Stomach (tissue), 7 donors: ENCODE data around the gene GYPA.

GRCh38 chr4:142559853-142560387 lies 286.2 kb downstream of the INPP4B start:
- PRO-cap: no peak
- RAMPAGE, long total RNA, 5 experiments: no peak in any of the 5 experiments
- RRBS: no CpG with 5 or more reads among the region's 5 CpGs

DNA sequence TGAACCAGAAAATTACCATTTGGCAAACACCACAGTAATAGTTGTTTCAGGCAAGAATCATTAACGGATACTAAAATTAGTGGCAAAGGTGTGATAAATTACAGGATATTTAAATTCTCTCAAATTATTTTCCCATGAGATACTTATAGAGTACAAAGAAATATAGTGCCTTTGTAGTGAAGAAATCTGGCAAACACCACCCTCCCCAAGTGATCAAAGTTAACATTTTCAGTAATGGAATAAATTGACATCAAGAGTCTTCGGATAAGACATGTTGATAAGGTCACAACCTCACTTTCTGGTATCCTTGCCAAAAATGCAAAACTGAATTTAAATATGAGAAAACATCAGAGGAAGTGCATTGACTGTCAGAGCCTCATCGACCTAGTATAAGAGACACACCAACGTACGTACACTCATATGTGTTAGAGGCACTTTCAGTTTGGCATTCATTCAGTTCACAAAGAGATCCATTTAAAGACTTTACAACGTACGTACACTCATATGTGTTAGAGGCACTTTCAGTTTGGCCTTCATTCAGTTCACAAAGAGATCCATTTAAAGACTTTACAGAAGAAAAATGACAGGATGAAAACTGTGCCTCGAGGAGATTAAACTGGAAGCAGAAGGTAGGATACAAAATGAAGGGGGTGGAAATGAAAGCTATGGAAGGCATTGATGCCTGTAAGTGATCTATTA lies 280.4 kb downstream of the INPP4B start:
- PRO-cap: no peak
- RAMPAGE, long total RNA, 5 experiments: no peak in any of the 5 experiments
- RRBS: no CpG with 5 or more reads among the region's 8 CpGs

- PRO-cap: no peak
- RAMPAGE, long total RNA, 5 experiments: no peak in any of the 5 experiments
- RRBS: no CpG with 5 or more reads among the region's 1 CpG
These were observed 115.8 kb upstream of the INPP4B start for GRCh38 chr4:142961841-142962313.

- PRO-cap: unidirectional peak, plus-strand start at chr4:143286333
- RAMPAGE, long total RNA, 5 experiments: no peak in any of the 5 experiments
- RRBS: no CpG with 5 or more reads among the region's 1 CpG
These were observed 50.6 kb upstream of the GAB1 start for GRCh38 chr4:143286075-143286392.

DNA sequence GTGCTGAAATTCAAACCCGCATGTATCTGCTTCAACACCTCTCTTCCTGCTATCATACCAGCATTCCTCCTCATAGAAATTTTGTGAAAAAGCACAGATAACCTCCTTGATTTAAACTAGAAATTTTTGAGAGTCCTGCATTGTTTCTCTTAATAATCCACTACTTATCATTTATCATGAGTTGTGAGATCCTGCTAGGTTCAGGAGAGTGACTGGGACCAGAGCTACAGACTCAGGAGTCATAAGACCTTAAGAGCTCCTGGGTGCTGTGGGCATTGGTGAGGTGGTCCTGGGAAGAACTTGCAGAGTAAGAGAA lies 26.4 kb downstream of the GAB1 start:
- PRO-cap: no peak
- RAMPAGE, long total RNA, 5 experiments: no peak in any of the 5 experiments
- RRBS: no CpG with 5 or more reads among the region's 1 CpG

GRCh38 chr4:143372192-143373073 lies 35.8 kb downstream of the GAB1 start:
- PRO-cap: no peak
- RAMPAGE, long total RNA, 5 experiments: start-site peak on the plus strand in 1 of 5 experiments, at chr4:143372504-143372625 at its widest, 6 reads per replicate
- RRBS: no CpG with 5 or more reads among the region's 2 CpGs

- PRO-cap: no peak
- RAMPAGE, long total RNA, 5 experiments: no peak in any of the 5 experiments
- RRBS: no CpG with 5 or more reads among the region's 5 CpGs
These were observed 67.9 kb downstream of the GAB1 start for GRCh38 chr4:143404353-143405187.

DNA sequence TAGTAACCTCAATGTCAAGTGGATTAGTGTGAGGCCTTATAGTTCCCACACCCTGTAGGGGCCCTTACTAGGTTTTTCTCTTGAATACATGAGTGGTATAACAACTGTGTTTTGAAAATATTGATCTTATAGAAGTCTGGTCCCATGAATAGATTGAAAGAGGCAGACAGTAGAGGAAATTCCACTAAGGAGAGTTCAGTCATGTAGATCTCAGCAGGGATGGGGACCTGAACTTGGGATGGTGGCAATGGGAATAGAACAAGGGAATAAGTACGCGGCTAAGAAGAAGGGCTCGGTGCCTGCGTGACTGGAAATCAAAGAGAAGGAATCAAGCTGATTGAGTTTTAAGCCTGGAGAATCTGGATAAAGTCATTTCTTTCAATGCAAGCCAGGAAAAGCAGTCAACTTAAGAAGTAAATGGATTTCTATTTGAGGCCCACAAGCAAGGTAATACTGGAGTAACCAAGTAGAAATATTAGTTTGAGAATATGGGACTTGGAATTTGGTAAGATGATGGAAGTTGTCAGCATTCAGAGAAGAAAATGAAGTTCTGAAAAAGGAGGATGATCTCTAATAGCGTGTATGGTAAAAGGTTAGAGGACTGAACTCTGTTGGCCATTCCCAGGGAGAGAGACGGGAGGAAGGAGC lies 77.1 kb upstream of the SMARCA5 start:
- PRO-cap: no peak
- RAMPAGE, long total RNA, 5 experiments: start-site peak on the plus strand in 1 of 5 experiments, centred at position 350 of the sequence, 11 reads per replicate
- RRBS: no CpG with 5 or more reads among the region's 6 CpGs

GRCh38 chr4:143557680-143557879 lies 44.1 kb downstream of the SMARCA5 start:
- PRO-cap: no peak
- RAMPAGE, long total RNA, 5 experiments: no peak in any of the 5 experiments

DNA sequence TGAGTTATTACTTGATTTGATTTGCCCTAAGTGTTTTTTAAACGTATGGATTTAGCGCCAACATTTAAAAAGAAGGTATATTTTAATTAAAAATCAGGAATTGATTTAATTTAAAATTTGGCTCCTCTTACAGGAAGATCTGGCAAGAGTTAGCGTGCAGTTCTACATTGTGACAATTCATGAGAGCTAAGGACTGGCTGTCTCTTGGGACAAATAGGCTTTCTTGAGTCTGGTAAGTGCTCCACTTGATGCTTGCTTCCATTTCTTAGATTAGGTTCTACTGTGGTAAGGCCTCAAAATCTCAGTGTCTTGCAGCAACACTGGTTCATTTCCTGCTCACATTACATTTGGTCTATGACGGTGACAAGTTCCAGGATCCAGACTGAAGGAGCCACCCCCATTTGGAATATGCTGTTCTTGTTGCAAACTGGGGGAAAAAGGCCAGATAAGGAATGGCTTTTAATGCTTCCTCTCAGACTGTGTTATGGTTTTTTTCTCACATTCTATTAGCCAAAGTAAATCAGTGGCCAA lies 7.1 kb upstream of the GYPE start:
- PRO-cap: no peak
- RAMPAGE, long total RNA, 5 experiments: no peak in any of the 5 experiments
- RRBS: no CpG with 5 or more reads among the region's 4 CpGs

GRCh38 chr4:144140464-144140811 lies at the start of gene GYPA:
TSS of gene GYPA (minus strand) at chr4:144140718.
- PRO-cap: no peak
- RAMPAGE, long total RNA, 5 experiments: no peak in any of the 5 experiments
- RRBS: no CpG with 5 or more reads among the region's 2 CpGs

- PRO-cap: no peak
- RAMPAGE, long total RNA, 5 experiments: start-site peak on the plus strand in 4 of 5 experiments, at chr4:144646537-144646893 at its widest, 5 to 76 reads per replicate
- RRBS: 17% methylated on average over 3 of the region's 27 CpGs
These were observed 566 bp downstream of the HHIP start for GRCh38 chr4:144646436-144647007.

GRCh38 chr4:145132256-145133354 lies 34.5 kb downstream of the ABCE1 start:
- PRO-cap: no peak
- RAMPAGE, long total RNA, 5 experiments: no peak in any of the 5 experiments
- RRBS: no CpG with 5 or more reads among the region's 6 CpGs

GRCh38 chr4:145182928-145183371 lies 2.6 kb upstream of the OTUD4 start:
- PRO-cap: no peak
- RAMPAGE, long total RNA, 5 experiments: no peak in any of the 5 experiments
- RRBS: no CpG with 5 or more reads among the region's 3 CpGs

GRCh38 chr4:145732750-145733923 lies 53.2 kb downstream of the C4orf51 start:
- PRO-cap: bidirectional peak, plus-strand start at chr4:145733218, minus-strand start at chr4:145732991; bidirectional peak, plus-strand start at chr4:145733480, minus-strand start at chr4:145733469; bidirectional peak, plus-strand start at chr4:145733857, minus-strand start at chr4:145733669
- RAMPAGE, long total RNA, 5 experiments: no peak in any of the 5 experiments
- RRBS: 2% methylated on average over 39 of the region's 88 CpGs

DNA sequence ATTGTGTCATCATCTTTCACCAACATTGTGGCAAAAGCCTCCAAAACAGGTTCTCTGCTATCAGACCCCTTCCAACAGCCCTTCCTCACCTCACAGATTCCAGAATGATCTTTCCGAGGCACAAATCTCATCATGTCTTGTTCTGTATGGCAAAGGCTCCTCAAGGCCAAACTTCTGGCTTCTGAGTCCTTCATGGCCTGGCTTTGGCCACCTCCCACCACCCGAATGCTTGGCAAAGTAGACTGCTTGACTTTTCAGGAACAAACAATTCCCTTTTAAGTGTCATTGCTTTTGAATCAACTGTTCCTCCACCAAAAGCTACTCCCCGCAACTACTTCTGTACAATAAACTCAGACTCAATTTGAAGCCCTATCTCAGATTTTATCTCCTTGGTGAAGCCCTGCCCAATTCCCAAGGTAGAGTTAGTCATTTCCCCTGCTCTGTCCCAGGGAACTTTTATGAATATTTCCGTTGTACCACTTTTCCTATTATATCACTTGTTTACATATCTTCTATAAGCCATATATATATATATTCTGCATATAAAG lies 102.7 kb downstream of the C4orf51 start:
- PRO-cap: no peak
- RAMPAGE, long total RNA, 5 experiments: no peak in any of the 5 experiments
- RRBS: no CpG with 5 or more reads among the region's 4 CpGs

DNA sequence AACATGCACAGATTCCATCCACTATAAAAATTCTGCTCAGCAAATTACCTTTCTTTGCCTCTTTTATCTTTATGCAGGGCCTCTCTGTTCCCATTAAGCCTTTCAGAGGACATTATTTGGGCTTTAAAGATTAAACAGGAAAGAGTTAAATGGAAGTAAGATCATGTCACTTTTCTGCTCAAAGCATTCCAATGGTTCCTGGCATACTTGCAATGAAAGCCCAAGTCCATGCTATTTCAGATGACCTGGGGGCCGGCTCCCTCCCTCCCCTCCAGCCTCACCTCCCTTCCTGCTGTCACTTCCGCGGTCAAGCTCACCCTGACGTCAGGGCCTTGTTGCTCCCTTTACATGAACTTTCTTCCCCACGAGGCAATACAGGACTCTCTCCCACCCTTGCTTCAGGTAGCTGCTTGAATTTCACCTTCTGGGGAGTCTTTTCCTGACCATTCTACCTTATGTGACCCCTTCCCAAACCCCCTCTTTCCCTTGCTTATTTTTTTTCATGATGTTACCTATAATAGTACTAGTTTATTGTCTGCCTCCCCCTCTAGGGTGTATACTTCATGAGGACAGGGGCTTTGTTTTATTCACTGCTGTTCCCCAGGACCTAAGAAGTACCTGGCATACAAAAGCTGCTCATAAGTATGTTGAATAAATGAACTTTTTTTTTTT lies 125.7 kb downstream of the C4orf51 start:
- PRO-cap: no peak
- RAMPAGE, long total RNA, 5 experiments: no peak in any of the 5 experiments
- RRBS: no CpG with 5 or more reads among the region's 5 CpGs

DNA sequence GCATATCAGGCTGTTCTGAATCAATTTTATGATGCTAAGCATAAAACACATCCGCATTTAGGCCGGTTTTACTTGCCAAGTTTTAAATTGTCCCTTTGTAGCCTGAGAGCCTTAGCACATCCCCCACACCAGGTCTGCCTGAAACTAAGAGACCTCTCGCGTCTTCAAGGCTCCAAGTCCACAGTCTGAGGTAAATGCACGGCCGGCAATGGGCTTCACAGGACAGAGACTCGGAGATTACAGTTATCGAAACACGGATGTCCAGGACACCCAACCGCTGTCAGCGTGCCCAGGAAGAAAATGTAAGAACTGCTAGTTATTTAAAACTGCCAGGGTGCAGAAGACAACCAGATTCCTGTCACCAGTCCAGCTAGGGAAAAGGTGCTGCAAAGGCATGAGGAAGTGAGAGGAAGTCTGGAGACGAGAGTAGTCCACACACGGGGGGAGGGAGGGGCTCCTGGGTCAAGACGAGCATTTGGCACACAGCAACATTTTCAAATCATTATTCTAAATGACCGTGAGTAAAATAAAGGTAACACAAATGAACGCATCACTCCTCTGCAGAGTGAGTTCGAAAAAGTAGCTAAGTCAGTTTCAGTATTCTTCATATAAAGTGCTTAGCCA lies 28.8 kb downstream of the ZNF827 start:
- PRO-cap: no peak
- RAMPAGE, long total RNA, 5 experiments: no peak in any of the 5 experiments
- RRBS: no CpG with 5 or more reads among the region's 17 CpGs

GRCh38 chr4:145919965-145920603 lies 18.5 kb downstream of the ZNF827 start:
- PRO-cap: no peak
- RAMPAGE, long total RNA, 5 experiments: no peak in any of the 5 experiments
- RRBS: no CpG with 5 or more reads among the region's 10 CpGs

DNA sequence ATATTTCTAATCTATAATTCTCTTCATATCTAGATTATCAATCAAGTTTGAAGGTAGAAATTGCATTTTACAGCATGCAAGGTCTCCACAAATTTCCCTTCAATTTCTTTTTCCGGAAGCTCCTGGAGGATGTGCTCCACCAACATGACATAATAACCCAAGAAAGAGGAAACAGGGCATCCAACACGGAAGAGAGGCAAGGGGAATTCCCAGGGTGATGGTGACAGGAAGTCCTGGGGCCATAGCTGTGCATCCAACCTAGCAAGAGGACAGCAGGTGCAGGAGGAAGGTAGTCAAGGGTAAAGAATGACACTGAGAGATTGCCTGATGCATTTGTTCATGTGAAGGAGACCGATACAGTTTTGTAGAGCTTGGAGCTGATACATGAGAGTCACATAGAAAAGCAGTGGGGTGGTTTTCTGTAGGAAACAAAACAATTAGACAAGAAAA lies 115.7 kb upstream of the LSM6 start:
- PRO-cap: no peak
- RAMPAGE, long total RNA, 5 experiments: no peak in any of the 5 experiments
- RRBS: no CpG with 5 or more reads among the region's 3 CpGs